ENCODE measurements around a stretch of chr2.

- RRBS: no CpG with 5 or more reads among the region's 15 CpGs
Observed at GRCh38 chr2:187673408-187674243, 119.4 kb upstream of the TFPI start.

- RRBS: no CpG with 5 or more reads among the region's 42 CpGs
Observed at GRCh38 chr2:188606455-188607108, 314.9 kb downstream of the GULP1 start.

GRCh38 chr2:188785617-188785946 is 188.6 kb upstream of the COL3A1 start:
- RRBS: no CpG with 5 or more reads among the region's 6 CpGs

DNA sequence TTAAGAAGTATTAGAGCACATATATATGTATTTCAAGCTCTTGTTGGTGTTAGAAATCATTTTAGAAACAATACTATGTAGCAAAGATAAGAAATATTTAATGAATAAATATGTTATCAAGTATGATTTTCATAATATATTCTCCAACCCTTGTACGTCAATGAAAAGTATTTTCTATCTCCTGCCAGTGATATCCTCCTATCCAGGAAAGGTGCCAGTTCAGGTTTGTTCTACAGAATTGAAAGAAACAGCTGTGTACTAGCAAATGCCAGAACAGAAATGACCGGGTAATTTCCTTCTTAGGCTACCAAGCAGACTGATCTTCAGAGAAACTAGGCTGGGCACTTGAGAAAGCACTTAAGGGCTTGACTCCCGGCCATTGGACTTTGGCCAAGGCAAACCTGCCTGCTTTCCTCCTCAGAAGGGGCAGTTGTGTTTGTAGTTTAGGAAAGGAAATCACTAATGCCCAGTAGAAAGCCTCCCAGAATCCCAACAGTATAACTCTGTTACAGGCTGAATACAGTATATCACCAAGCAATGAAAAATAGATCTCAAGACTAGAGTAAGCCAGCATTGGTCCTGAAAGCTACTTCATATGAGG is 42.9 kb upstream of the COL5A2 start:
- RRBS: 3% methylated on average over 2 of the region's 3 CpGs

- RRBS: no CpG with 5 or more reads among the region's 2 CpGs
Observed at GRCh38 chr2:189658346-189658851, 2.9 kb upstream of the ASDURF start.

GRCh38 chr2:189791638-189792187 is 7.5 kb downstream of the PMS1 start:
- RRBS: no CpG with 5 or more reads among the region's 6 CpGs

DNA sequence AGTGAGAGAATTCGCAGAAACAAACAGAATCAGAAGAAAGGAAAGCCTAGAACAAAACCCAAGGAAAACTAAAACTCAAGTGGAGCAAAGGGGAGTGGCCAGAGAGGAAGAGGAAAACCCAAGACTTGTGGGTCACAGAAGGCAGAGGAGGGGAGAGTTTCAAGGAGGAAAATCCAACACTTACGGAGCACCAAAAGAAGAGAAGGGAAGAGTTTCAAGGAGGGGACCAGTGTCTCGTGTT is 1.5 kb upstream of the MFSD6 start:
- RRBS: no CpG with 5 or more reads among the region's 3 CpGs

GRCh38 chr2:190441253-190441964 is 33.3 kb downstream of the MFSD6 start:
- RRBS: no CpG with 5 or more reads among the region's 8 CpGs

- RRBS: no CpG with 5 or more reads among the region's 2 CpGs
Observed at GRCh38 chr2:190469601-190470237, 61.6 kb downstream of the MFSD6 start.

DNA sequence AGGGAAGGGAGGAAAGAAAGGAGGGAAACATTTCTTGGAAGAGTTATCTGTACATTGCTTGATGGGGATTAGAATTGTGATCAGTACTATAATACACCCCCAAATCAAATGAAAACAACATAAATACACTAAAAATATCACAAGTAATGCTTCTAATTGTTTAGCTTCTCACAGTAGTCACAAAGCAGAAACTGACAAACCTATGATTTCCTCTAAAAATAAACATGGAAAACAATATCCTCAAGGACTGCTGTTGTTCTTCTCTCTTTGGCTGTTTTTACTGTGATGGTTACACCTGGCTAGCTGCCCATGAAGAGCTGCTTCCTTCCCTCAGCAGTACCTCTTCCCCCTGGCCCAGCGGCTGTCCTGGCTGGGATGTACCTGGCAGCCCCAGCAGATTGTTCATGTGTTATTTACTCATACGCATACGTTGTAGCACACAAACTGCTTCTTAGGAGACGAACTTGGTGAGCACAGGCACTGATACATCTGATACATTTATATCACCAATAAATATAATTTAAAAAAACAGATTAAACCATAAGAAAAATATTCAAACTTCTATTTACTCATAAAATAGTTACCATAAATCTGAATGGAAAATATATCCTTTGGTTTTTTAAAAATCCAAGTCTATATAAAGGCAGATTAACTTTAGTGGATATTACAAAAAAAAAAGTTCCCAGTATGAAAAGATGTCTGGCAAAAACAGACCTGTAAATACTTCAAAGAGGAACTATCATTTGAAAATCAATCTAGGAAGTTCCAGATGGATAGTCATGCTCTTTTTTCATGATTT is 27.3 kb downstream of the NEMP2 start:
- RRBS: no CpG with 5 or more reads among the region's 4 CpGs

DNA sequence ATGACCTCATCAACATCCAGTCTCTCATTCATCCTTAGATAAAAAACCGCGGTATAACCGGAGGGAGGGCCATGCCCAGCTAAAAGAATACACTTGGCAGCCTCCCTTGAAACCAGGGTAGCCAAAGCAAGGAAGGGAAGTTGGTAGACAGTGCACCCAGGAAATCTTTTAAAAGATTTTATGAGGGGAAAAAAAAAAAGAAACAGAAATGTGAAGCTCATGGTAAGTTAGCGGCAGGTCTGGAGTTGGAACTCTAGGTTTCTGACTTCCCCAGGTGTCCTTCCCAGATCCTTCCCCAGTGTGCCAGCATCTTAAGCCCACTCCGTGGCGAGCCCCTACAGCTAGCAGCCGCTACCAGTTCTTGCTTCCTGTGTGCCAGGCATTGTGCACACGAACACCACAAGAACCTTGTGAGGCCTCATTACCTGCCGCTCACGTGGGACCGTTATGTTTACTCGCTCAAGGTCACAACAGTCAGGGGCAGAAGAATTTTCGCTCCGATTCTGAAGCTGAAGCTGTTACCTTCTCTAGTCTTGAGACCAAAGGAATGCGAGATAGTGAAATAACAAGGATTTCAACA is 845 bp downstream of the NEMP2 start:
- RRBS: no CpG with 5 or more reads among the region's 15 CpGs

- RRBS: no CpG with 5 or more reads among the region's 1 CpG
Observed at GRCh38 chr2:190535954-190536804, 1.7 kb upstream of the NEMP2 start.

- RRBS: no CpG with 5 or more reads among the region's 3 CpGs
Observed at GRCh38 chr2:190654215-190655001, 5.5 kb downstream of the NAB1 start.

DNA sequence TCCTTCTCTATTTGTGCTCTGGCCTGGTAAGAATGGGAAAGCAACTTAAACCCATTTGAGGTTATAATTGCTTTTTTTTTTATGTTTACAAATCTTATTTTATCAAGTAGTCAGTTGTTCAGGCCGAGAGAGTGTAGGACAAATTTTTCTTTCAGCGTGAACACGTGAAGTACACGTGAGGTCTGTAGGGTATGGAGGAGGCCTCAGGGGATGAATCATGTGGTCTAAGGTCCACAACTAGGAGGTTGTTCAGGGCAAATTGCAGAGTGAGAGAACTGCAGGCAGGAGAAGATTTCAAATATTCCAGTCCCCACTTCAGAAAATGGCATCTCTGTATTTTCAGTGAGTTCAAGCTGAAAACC is 71.2 kb upstream of the GLS start:
- RRBS: no CpG with 5 or more reads among the region's 4 CpGs

DNA sequence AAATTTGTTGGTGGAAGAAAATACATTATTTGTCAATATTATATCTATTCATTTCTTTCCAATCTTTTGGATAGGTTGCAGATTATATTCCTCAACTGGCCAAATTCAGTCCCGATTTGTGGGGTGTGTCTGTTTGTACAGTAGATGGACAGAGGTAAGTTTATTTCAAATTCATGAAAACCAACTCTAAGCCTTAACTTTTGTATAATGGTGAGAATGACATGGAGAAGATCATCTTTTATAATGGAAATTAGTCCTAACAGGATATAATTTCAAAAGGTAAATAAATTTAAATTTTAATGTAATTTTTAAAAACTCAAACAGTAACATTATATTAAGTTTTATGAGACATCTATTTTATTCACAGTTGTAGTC is 21.2 kb downstream of the GLS start:
- RRBS: no CpG with 5 or more reads among the region's 1 CpG

GRCh38 chr2:190961881-190962809 is 51.8 kb downstream of the STAT1 start:
- RRBS: no CpG with 5 or more reads among the region's 2 CpGs

GRCh38 chr2:191041568-191042077 is 27.7 kb upstream of the STAT1 start:
- RRBS: no CpG with 5 or more reads among the region's 2 CpGs

- RRBS: no CpG with 5 or more reads among the region's 3 CpGs
Observed at GRCh38 chr2:191115094-191115919, 35.5 kb downstream of the STAT4 start.

- RRBS: no CpG with 5 or more reads among the region's 17 CpGs
Observed at GRCh38 chr2:191206368-191207278, 38.6 kb upstream of the MYO1B start.

GRCh38 chr2:191305907-191306636 is 60.9 kb downstream of the MYO1B start:
- RRBS: no CpG with 5 or more reads among the region's 11 CpGs